Lower leg skin (tissue), 2 donors: ENCODE measurements around a stretch of chrX.

GRCh38 chrX:267672-268327, 13.4 kb upstream of the PLCXD1 start:
- PRO-cap: no peak
- RAMPAGE, long total RNA, 2 experiments: no peak in any of the 2 experiments

DNA sequence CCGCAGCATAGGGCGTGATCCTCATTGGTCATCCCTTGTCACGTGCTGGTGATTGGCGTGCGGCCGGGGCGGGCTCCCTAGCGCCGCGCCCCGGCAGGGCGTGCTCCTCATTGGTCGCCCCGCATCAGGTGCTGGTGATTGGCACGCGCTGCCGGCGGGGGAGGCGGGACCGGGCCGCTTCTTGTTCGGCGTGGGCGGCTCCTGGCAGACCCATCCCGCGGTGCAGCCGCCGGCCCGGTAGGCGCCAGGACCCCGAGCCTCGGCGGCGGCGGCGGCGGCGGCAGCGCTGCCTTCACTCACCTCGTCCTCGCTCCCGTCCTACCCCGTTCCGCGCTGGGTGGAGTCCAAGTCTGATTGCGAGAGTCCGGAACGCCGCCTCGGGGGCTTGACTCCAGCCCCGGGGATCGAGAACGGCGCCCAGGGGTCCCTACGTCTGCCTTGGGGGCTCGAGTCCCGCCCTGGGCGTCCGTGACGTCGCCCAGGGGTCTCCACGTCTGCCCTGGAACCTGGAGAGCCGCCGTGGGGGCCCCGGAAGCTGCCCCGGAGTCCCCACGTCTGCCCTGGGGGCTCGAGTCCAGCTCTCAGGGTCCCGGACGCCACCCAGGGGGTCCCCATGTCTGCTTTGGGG, 498 bp upstream of the GTPBP6 start:
- PRO-cap: bidirectional peak, plus-strand start at position 184 of the sequence, minus-strand start outside the sequence
- RAMPAGE, long total RNA, 2 experiments: no peak in any of the 2 experiments

- PRO-cap: no peak
- RAMPAGE, long total RNA, 2 experiments: no peak in any of the 2 experiments
Observed at GRCh38 chrX:497260-497696, 110.6 kb upstream of the PPP2R3B start.

- PRO-cap: no peak
- RAMPAGE, long total RNA, 2 experiments: start-site peak on the minus strand in 1 of 2 experiments, at chrX:1387412-1387420 at its widest, 39 reads per replicate
Observed at GRCh38 chrX:1386971-1387493, 4.9 kb downstream of the SLC25A6 start.

GRCh38 chrX:1468272-1468900, 15.7 kb upstream of the ASMTL start:
- PRO-cap: no peak
- RAMPAGE, long total RNA, 2 experiments: no peak in any of the 2 experiments

- PRO-cap: no peak
- RAMPAGE, long total RNA, 2 experiments: no peak in any of the 2 experiments
Observed at GRCh38 chrX:1471567-1472324, 19.0 kb upstream of the ASMTL start.

DNA sequence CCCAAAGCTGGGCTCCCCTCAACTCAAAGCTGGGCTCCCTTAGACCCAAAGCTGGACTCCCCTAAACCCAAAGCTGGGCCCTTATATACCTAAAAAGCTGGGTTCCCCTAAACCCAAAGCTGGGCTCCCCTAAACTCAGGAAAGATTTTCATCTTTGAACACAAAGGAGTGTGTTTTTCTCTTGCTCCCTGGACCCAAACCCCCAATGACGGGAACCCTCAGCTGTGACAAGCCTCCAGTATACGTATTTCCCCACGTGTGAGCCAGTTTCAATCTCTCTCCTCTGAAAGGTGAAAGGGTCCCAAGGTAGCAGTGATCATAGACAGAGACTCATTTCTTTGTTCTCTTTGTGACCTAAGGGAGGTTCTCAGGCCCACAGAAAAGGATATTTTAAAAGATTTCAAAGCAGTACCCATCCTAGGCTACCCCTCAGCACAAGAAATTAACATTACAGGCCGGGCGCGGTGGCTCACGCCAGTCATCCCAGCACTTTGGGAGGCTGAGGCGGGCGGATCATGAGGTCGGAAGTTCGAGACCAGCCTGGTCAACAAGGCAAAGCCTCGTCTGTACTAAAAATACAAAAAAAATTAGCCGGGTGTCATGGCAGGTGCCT, 31.4 kb upstream of the ASMTL start:
- PRO-cap: no peak
- RAMPAGE, long total RNA, 2 experiments: no peak in any of the 2 experiments

DNA sequence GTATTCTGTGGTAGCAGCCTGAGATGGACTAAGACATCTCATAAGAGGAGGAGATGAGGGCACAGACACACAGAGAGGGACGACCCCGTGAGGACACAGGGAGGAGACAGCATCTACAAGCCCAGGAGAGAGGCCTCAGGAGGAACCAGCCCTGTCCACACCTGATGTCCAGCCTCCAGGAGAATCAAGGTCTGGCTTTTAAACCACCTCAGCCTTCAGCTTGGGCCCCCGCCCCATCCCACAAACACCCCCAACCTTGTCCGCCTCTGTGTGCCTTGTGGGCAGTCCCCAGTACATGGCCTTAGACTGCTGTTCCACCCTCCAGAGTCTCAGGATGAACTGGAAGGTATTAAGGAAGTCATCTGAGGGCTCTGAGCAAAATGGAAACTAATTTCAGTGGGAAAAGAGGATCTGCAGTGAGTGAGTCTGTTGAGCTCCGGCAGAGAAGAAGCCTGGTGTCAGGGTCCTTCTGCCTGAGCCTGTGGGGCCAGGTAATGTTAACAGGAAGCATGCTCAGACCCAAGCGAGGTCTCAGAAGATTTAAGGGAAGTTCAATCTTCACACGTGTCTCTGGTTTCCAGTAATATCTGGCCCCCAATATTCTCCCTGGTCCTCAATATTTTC, 19.7 kb downstream of the P2RY8 start:
- PRO-cap: no peak
- RAMPAGE, long total RNA, 2 experiments: no peak in any of the 2 experiments

DNA sequence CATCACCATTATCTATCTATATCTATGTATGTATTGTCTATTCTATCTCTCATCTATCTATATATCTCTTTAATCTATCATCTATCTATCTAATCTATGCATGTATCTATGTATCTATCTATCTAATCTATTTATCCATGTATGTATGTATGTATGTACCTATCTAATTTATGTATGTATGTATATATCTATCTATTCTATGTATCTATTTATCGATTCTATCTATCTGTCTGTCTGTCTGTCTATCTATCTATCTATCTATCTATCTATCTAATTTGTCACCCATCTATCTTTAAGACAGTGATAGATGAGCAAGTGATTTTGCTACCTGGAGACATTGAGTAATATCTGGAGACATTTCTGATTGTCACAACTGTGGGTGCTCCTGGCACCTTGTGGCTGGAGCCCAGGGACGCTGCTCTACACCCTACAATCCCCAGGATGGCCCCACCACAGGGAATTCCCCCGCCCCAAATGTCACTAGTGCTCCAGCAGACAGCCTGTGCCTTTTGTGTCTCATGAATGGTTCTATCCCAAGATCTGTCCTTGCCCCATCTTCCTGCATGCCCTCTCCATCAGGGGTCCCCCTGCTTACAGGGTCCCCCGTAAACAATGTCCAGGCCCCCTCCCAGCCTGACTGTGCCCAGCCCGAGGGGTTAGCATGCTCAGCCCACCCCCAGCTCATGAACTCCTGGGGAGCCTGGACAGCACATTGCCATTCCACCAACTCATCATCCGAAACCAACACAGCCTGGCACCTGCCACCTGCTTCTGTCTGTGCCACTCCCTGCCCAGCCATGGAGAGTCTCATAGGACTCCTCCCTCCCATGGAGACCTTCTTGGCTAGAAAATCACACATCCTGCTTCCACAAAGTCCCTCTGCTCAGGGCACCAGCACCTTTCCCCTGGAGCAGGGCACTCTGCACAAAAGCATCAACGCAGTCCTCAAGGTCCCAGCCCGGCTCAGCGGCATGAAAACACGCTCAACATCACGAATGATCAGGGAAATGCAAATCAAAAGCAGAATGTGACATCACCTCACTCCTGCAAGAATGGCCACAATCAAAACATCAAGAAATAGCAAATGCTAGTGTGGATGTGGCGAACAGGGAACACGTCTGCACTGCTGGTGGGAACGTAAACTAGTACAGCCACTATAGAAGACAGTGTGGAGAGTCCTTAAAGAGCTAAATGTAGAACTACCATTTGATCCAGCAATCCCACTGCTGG, 5.7 kb downstream of the P2RY8 start:
- PRO-cap: no peak
- RAMPAGE, long total RNA, 2 experiments: no peak in any of the 2 experiments

DNA sequence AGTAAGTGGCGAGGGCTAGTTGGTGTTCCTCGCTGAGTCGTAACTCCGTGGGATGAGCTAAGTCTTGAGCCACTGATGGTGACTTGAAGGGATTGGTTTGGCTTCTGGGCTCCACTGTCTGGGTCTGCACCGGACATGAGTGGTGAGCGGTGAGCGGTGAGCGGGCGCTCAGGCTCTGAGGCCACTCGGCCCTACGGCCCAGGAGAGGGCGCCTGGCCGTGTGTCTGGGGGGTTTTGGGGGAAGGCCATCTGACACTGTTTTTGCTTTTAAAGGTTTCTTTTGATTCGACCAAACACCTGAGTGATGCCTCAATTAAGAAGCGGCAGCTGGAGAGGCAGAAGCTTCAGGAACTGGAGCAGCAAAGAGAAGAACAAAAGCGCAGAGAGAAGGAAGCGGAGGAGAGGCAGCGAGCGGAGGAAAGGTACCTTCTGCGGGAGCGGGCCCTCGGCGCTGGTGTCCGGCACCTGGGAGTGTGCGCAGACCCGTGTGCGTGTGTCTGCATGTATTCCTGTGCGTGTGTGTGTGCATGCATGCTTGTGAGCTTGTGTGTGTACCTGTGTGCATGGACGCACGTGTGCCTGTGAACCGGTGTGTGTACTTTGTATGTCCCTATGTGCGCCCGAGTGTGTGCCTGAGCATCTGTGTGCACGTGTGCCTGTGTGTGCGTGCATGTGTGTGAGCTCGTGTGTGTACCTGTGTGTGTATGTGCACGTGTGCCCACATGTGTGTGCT, 3.9 kb downstream of the AKAP17A start:
- PRO-cap: no peak
- RAMPAGE, long total RNA, 2 experiments: no peak in any of the 2 experiments

DNA sequence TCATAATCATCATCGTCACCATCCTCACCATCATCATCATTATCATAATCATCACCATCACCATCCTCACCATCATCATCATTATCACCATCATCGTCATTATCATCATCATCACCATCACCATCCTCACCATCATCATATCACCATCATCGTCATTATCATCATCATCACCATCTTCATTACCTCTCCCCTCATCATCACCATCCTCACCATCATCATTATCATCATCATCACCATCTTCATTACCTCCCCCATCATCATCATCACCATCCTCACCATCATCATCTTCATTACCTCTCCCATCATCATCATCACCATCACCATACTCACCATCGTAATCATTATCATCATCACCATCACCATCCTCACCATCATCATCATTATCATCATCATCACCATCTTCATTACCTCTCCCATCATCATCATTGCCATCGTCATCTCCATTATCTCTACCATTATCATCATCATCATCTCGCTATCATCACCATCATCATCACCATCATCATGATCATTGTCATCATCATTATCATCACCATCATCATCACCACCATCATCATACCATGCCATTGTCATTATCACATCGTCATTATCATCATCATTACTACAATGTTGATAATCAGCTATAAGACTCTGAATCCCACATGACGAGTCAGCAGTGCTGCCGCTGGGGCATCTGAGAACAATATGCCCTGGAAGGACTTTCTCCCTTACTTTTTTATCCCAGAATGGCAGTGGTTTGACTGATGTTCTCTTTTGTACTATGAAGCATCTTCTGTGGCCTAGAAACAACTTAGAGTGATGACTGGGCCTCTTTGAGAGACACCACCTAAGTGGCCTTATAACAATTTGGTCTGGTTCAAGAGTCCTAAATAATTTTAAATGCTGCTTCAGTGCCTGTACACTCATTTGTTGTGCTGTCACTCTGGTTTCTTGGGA, 362.8 kb downstream of the DHRSX start:
- PRO-cap: no peak
- RAMPAGE, long total RNA, 2 experiments: no peak in any of the 2 experiments

- PRO-cap: no peak
- RAMPAGE, long total RNA, 2 experiments: no peak in any of the 2 experiments
Observed at GRCh38 chrX:2184526-2185732, 315.8 kb downstream of the DHRSX start.

DNA sequence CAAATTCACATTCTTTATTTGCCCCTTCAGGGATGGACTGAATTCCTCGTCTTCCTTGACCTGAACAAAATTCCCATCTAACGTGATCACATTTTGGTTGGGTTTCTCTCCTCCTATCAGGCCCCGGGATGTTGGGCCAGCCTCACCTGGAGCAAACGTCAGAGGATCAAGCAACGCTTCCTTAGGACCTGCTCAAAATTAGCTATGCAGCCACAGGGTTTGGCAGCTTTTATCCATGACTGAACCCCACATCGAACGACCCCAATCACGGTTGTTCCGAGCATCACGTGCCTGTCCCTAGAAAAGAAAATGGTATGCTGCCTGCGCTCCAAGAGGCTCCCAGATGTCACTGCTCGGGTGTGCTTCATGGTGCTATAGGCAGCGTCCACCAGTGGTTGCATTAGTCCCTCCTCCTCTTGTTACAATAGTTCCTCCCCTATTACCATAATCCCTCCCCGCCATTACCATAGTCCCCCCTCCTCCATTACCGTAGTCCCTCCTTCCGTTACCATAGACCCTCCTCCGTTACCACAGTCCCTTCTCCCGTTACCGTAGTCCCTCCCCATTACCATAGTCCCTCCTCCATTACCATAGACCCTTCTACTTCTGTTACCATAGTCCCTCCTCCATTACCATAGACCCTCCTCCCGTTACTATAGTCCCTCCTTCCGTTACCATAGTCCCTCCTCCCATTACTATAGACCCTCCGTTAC, 129.9 kb downstream of the DHRSX start:
- PRO-cap: no peak
- RAMPAGE, long total RNA, 2 experiments: no peak in any of the 2 experiments

DNA sequence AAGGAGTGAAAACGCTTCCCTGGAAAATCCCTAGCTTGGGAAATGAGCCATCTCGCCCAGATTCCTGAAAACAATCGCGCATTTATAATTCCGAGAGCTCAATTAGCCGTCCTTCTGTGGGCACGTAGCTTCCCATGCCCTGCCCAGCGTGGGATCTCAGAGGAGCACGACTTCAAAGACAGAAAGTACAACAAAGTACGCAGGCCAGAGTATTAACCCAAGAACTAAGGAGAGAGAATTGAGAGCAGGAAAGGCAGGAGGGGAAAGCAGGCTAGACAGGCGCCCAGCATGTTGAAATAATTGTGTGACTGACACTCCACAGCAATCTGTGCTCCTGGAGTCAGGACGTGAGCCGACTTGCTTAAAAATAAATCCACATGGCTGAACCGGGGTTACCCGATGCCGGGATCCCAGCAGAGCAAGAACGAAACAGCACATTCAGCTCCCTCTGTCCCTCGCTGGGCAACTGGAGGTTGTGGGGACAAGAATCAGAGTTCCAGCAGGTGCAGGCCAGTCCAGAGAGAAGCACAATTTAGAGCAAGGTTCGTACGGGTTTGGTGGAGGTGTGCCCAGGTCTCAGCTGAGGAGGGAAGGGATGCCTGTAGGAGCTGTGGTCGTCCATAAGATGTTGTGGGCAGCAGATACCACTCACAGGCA, 98.8 kb downstream of the DHRSX start:
- PRO-cap: unidirectional peak, plus-strand start at position 241 of the sequence
- RAMPAGE, long total RNA, 2 experiments: no peak in any of the 2 experiments

DNA sequence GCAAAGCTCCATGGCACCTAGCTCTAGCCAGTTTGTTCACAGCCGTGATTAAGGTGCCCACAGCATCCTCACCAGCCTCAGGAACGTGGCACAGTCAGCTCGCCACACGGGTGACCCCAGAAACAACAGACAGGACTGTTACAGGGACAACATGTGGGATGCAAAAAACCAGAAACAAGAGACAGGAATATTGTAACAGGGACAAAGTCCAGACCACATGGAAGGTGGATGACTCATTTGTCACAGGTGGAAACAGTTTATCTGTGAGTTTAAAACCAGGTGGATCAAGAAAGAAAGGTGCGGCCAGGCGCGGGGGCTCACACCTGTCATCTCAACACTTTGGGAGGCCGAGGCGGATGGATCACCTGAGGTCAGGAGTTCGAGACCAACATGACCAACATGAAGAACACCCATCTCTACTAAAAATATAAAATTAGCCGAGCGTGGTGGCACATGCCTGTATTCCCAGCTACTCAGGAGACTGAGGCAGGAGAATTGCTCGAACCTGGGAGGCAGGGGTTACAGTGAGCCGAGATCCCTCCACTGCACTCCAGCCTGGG, 23.4 kb downstream of the DHRSX start:
- PRO-cap: no peak
- RAMPAGE, long total RNA, 2 experiments: no peak in any of the 2 experiments

DNA sequence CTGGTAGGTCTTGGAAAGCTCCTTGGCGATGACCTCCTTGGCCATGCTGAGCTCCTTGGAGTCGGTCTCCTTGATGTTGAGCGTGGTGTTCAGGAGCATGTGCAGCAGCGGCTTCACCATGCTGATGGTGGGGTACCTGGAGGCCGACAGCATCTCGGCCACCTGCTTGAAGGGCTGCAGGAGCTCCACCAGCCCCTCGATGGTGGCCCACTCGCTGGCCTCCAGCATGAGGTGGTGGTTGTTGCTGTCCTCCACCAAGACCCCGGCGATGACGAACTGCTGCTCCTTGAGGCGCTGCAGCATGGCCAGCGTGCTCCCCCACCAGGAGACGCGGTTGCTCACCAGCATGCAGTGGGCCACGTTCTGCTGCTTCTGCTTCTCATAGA, 11.4 kb downstream of the DHRSX start:
- PRO-cap: no peak
- RAMPAGE, long total RNA, 2 experiments: no peak in any of the 2 experiments

- PRO-cap: no peak
- RAMPAGE, long total RNA, 2 experiments: no peak in any of the 2 experiments
Observed at GRCh38 chrX:2497864-2499138, 2.5 kb downstream of the DHRSX start.

DNA sequence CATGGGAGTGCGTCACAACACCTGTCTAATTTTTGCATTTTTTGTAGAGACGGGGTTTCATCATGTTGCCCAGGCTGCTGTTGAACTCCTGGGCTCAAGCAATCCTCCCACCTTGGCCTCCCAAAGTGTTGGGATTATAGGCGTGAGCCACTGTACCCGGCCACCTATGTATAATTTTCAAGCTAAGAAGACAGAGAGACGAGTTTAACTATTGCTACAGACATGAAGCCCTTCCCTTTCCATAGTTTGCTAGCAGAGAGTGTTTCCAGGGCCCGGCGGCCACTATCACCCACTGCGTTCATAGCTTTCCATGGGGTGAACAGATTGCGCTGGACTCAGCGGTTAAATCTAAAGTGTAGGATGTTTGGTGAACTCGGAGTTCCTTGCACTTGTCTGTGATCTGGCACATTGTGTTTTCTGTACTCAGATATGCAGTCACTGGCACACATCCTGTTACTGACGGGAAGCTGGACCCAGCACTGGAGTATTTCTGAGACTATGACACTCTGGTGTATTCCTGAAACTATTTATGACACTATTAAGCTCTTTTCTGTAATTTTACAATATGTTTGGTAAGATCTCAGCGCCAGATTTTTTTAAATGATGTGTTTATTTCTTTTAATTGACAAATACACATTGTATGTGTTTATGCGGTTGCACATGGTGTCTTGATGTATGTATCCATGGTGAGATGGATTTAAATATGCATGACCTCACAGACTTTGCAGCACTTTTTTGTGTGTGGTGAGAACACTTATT, 13.9 kb downstream of the CD99 start:
- PRO-cap: no peak
- RAMPAGE, long total RNA, 2 experiments: no peak in any of the 2 experiments

DNA sequence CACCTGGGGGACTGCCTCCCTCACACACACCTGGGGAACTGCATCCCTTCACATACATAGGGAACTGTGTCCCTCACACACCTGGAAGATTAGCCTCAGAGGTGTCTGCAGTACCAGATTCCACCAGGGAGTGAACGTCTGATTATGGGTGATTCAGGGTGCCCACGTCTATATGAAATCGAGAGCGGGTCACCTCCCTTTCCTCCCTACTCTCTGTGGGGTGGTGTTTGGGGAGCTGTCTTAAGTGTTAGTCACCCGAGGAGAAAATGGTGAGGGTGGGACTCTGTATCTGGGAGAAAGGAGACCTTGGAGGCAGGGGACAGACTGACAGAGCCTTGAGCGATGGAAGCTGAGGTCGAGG, 17.0 kb downstream of the CD99 start:
- PRO-cap: no peak
- RAMPAGE, long total RNA, 2 experiments: no peak in any of the 2 experiments

GRCh38 chrX:3026104-3026606, 15.1 kb upstream of the ARSF start:
- PRO-cap: no peak
- RAMPAGE, long total RNA, 2 experiments: no peak in any of the 2 experiments